HEK293 (cell line): ENCODE measurements around a stretch of chr9.

DNA sequence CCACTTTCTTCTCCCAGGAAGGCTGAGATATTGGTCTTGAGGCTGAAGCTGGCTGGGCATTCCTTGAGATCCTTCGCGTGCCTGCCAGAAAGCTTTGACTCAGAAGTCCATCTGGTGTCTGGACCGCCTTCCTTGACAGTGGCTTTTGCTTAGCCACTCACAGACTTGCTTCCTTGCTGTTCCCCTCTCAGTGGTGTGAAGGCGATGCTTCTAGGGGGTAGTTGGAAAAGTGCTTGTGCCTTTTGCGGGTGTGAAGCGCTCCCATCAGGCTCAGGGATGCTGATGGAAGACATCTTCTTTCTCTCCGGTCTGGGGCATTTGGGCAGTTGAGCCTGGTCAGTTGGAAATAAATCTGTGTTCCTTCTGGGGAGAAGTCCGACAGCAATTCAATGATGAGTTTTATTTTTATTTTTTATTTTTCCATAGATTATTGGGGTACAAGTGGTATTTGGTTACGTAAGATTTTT is 46.0 kb downstream of the RGS3 start:
- PRO-cap = no peak
- RRBS, 2 experiments = no CpG with 5 or more reads among the region's 9 CpGs

GRCh38 chr9:113580325-113581457 is 117.2 kb downstream of the RGS3 start:
- PRO-cap = no peak
- RRBS, 2 experiments = no CpG with 5 or more reads among the region's 12 CpGs

DNA sequence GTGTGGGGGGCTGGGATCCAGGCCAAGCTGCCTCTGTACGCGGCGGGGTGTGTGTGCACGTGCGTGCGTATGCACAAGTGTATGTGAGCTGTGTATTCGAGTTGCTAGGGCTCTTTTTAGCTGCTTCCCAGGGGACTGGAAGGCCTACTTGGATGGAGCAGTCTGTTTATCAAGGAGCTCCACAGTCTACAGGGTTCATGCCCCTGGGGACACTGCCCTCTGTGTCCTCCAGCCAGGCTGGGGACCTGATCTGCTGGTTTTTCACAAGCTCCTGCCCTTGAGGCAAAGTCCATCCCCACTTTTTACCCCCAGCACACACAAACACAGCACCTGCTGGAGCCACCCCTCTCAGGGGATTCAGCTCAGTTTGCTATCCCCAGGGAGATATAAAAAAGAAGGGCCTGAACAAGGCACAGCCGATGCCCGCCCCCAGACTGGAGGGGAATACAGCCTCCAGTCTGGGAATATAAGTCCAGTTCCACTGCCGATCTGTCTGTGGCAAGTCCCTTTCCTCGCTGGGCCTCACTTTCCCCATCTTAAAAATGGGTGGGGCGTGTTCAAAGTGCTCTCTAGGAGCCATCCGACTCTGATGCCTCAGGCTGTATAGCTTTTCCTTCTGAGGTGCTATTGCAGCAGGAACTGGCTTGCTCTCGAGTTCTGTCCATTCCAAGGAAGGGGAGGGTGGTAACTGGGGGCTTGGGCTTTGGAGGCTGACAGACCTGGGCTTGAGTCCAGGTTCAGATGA is 139.2 kb downstream of the RGS3 start:
- PRO-cap = no peak
- RRBS, 2 experiments = no CpG with 5 or more reads among the region's 14 CpGs

DNA sequence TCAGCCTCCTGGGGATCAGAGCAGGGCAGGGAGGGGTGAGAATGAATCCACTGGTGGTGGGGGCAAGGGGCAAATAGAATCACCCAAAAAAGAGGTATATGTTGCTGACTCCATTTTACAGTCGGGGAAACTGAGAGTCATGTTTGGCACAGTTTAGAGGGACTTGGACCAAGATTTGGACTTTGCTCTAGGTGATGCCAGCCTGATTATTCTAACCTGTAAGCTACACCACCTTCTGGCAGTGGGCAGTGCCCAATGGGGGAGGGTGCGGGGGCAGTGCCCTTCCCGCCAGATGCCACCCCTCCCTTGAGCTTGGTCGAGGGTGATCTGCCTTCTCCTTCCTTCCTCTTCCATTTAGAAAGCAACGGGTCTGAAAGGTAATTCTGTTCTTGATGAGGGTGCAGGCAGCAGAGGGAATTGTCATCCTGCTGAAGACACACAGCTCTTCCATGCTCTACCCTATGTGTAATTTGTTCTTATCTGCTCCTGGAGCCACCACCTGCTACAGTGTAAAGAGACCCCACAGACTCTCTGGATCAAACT is 156.0 kb downstream of the RGS3 start:
- PRO-cap = no peak
- RRBS, 2 experiments = no CpG with 5 or more reads among the region's 5 CpGs

DNA sequence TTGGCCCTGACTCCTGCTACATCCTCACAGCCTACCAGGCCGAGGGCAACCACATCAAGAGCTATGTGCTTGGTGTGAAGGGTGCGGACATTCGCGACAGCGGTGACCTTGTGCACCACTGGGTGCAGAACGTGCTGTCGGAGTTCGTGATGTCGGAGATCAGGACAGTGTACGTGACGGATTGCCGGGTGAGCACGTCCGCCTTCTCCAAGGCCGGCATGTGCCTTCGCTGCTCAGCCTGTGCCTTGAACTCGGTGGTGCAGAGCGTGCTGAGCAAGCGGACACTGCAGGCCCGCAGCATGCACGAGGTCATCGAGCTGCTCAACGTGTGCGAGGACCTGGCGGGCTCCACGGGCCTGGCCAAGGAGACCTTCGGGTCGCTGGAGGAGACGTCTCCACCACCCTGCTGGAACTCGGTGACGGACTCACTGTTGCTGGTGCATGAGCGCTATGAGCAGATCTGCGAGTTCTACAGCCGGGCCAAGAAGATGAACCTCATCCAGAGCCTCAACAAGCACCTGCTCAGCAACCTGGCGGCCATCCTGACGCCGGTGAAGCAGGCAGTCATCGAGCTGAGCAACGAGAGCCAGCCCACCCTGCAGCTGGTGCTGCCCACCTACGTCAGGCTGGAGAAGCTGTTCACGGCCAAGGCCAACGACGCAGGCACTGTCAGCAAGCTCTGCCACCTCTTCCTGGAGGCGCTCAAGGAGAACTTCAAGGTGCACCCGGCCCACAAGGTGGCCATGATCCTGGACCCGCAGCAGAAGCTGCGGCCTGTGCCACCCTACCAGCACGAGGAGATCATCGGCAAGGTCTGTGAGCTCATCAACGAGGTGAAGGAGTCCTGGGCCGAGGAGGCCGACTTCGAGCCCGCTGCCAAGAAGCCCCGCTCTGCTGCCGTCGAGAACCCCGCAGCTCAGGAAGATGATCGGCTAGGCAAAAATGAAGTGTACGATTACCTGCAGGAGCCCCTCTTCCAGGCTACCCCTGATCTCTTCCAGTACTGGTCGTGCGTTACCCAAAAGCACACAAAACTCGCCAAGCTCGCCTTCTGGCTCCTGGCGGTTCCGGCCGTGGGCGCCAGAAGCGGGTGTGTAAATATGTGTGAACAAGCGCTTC is 28.8 kb downstream of the AMBP start:
- PRO-cap = no peak
- RRBS, 2 experiments = 95 to 98% methylated on average over 4 of the region's 70 CpGs

GRCh38 chr9:114055048-114055330 is 23.1 kb downstream of the AMBP start:
- PRO-cap = no peak
- RRBS, 2 experiments = 91 to 92% methylated on average over 7 of the region's 13 CpGs

GRCh38 chr9:114169859-114170299 is 14.5 kb downstream of the COL27A1 start:
- PRO-cap = no peak
- RRBS, 2 experiments = 64 to 75% methylated on average over 3 of the region's 8 CpGs

- PRO-cap = no peak
- RRBS, 2 experiments = no CpG with 5 or more reads among the region's 5 CpGs
Measured at GRCh38 chr9:114177594-114178129, 22.3 kb downstream of the COL27A1 start.

DNA sequence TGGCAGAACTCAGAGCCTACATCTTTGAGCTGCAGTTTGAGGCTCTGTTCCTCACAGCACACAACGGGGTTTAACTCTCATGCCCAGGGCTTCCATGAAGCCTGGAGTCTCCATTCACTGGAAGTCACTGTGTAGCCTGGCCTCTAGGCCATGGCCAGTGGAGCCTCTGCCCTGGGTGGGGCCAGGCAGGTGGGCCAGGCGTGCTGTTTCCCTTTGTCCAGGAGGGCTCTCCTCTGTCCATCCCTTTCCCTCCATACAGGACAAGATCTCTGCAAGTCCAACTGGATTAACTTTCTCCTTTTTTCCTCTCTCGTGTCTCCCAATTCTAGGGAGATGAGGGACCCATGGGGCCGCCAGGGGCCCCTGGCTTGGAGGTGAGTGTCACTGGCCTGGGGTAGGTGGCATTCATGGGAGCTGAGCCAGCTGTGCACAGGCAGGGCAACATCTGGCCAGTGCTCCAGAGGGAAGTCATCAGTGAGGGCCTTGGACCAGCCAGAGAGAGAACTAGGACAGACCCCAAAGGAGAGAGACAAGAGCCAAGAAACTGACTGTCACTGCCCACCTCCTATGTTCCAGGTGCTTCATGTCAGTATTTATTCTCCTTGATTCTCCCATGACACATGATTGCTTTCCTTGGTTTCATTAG is 80.9 kb upstream of the ORM1 start:
- PRO-cap = no peak
- RRBS, 2 experiments = no CpG with 5 or more reads among the region's 4 CpGs

GRCh38 chr9:114257432-114257632 is 65.6 kb upstream of the ORM1 start:
- PRO-cap = no peak
- RRBS, 2 experiments = no CpG with 5 or more reads among the region's 4 CpGs

DNA sequence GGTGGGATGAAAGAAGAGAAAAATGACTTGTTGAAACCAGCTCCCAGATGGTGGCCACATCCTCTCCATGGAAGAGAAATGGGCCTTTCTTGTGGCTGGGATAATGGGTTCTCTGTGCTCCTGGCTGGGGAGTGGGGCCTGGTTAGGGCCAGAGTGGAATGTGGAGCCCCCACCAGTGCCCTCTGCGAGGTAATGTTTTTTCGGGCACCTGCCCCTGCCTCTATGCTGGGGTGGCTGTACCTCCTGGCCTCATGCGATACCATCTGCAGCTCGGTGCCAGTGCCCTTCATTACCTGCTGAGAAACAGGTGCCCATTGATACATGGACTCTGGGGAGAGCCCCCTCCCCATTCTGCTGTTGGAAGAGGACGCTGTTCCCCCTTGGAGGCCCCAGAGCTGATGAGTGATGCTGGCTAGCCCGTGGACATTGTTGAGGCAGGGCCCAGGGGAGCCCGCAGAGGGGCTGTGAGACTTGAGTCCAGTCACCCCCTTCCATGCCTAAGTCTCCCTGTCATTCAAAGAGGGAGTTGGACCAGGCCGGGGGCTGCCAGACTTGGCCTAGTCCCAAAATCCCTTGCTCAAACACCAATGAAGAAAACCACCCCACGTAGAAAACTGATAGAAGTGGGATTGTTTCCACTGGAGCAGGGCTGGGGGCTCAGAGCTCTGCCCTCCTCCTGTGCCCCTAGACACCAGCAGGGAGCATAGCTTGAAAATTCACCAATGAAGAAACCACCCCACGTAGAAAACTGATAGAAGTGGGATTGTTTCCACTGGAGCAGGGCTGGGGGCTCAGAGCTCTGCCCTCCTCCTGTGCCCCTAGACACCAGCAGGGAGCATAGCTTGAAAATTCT is 55.1 kb upstream of the ORM1 start:
- PRO-cap = no peak
- RRBS, 2 experiments = no CpG with 5 or more reads among the region's 10 CpGs

- PRO-cap = no peak
- RRBS, 2 experiments = no CpG with 5 or more reads among the region's 22 CpGs
Measured at GRCh38 chr9:114288106-114288863, 34.6 kb upstream of the ORM1 start.

DNA sequence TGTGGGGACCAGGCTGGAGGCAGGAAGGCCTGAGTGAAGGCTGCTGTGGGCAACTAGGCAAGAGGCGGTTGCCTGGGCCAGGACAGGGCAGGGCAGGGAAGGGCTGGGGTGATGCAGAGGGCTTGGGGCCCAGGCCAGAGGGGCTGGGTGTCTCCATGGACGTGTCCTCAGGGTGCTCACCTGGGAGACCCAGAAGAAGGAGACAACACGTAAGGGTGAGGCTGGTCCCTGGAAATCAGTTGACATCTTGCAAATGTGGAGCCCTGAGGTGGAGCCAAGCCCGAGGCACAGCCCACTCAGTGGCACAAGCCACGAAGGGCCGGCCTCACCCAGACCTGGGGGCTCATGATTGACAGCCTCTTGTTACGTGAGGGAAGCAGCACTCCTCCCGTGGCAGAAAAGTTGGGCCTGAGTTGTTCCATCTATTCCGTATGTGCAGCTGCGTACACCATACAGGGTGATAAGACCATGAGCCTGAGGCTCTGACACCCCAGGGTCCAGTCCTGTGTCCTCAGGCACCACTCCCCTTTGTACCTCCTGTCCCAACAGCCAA is 2.1 kb upstream of the ORM2 start:
- PRO-cap = no peak
- RRBS, 2 experiments = no CpG with 5 or more reads among the region's 10 CpGs

DNA sequence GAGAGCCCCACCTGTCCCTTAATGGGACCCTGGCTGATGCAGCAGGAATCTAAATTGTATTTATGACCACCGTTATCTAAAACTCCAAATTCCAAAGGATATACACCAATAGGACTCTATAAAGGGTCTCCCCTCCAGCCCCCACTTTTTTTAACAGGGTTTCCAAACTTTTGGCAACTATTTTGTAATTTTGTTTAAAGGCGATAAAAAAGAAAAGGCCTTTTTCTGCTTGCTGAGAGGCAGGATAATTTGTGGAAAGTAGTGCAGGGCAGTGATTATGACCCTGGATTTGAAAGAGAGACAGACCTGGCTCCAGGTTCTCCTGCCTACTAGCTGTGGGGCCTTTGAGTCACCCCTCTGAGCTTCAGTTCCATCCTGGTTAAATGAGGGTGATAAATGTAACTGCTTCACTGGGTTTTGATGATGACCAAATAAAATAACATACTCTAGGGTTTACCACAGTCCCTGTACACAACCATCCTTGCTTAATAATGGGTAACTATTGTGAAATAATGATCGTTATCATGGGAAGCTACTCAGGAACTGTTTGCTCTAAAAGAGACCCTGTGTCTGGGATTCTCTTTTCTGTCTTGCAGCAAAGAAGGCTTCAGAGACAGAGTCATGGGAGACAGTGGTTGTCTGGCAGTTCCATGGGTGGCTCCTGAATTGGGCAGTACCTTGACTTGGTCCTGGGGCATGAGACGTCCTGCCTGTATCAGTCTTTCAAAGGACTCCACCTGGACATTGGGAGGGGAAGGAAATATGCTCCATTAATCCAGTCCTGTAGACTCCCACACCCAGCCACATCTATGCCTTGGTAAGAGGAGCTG is 23.7 kb downstream of the AKNA start:
- PRO-cap = no peak
- RRBS, 2 experiments = no CpG with 5 or more reads among the region's 4 CpGs

DNA sequence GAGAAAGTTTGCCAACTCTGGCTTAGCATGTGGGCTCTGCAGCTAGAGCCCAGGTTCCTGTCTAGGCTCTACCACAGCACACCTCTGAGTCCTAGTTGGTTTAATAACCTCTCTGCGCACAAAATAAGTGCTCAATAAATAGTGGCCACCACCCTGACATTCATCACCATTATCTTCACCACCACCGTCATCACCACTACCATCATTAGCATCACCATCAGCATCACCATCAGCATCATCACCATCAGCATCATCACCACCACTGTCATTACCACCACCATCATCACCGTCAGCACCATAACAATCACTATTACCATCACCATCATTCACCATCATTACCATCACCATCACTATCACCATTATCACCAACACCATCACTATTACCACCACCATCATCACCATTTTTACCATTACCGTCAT is 18.3 kb downstream of the AKNA start:
- PRO-cap = no peak
- RRBS, 2 experiments = no CpG with 5 or more reads among the region's 4 CpGs

DNA sequence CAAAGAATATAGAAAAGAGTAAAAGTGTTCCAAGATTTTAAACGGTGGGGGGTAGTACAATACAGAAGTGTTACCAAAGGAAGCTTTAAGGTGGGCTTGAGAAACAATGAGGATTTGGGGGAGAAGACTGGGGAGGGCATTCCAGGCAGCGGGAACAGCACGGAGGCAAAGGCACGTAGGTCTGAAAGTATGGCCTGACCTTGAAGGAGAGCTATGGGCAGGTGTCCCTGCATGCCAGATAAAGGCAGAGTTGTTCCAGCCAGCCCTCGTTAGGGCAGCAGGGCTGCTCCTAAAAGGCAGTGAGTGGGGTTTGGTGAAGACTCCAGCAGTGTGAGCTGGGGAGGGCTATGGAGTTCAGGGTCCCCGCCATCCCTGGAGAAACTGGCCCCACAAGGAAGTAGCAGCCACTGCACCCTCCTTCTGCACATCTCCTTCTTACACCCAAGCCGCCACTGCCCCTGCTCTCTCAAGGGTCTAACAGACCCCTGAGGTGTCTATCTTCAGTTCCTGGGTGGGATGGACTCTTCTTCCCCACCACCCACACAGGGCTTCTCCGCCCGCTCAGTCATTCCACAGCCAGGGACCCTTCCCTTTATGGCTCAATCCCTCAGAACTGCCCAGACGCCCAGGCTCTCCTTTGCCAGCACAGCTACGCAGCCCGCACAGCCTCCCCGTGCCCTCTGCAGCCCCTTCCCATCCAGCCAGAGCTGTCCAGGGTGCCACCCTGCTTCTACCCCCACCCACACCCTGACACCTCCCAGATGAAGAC is 1.4 kb downstream of the AKNA start:
- PRO-cap = no peak
- RRBS, 2 experiments = no CpG with 5 or more reads among the region's 13 CpGs

DNA sequence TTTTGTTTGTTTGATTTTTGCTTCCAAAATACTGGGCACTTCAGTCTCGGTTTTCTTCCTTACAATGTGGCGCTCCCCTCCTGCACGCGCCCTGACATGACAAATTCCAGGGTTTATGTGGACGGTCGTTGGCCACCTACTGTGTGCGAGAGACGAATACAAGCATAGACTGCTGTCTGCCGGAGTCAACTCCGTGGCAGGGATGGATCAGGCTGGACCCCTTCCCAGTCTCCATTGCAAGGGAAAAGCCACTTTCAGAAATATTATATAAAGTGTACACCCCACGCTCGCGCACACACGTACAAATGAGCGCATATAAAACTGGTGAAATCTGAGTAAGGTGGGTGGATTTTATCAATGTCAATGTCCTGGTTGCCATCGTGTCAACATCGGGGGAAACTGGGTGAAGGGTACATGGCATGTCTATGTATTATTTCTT is 568 bp upstream of the WHRN start:
- PRO-cap = no peak
- RRBS, 2 experiments = no CpG with 5 or more reads among the region's 17 CpGs

- PRO-cap = no peak
- RRBS, 2 experiments = no CpG with 5 or more reads among the region's 6 CpGs
Measured at GRCh38 chr9:114591275-114591837, 3.8 kb downstream of the ATP6V1G1 start.

DNA sequence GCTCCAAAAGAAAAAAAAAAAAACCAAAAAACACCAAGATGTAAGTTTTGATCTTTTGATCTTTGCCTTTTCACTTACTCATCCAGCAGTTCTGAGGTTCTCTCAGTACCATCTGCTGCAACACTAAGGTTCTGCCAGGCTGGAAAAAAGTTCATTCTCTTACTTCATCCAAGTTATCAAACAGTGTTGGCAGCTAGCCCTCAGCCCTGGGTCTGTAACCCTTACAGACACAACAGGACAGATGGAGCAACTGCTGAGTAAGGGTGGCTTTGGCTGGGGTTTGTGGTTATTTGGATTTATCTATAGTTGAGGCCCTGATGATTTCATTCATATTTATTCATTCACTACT is 4.3 kb upstream of the TMEM268 start:
- PRO-cap = no peak

DNA sequence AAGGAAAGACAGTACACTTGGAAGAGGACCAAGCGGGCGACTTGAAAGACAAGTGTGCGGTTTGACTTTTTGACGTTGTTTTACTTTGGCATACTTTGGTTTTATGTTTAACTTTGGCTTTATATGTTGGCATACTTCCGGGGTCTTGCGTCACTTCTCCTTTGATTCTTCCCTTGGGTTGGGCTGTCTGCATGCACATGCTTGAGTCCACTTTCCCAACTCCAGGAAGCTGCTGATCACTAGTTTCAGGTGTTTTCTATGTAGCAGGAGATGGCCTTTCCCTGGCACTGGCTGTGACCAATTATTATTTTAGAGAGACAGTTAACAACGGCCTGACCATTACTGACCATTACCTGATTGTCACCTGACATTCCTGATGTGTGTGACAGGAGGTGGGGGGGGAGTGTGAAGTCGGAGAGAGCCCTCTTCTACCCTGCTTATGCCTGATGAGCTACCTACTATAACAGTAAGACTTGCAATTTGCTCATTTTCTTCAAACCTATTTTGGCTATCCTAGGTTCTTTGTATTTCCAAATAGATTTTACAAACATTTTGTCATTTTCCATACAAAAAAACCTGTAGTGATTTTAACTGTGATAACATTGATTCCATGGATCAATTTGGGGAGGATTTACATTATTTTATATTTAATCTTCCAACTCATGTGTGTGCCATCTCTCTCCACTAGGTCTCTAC is 45.4 kb downstream of the TNFSF8 start:
- PRO-cap = no peak
- RRBS, 2 experiments = no CpG with 5 or more reads among the region's 8 CpGs